Mesangial cell (primary cell): ENCODE results near the genes TBX3 and MED13L.

GRCh38 chr12:114680323-114681248 is 3.4 kb downstream of the TBX3 start:
- RAMPAGE, long total RNA = no peak

DNA sequence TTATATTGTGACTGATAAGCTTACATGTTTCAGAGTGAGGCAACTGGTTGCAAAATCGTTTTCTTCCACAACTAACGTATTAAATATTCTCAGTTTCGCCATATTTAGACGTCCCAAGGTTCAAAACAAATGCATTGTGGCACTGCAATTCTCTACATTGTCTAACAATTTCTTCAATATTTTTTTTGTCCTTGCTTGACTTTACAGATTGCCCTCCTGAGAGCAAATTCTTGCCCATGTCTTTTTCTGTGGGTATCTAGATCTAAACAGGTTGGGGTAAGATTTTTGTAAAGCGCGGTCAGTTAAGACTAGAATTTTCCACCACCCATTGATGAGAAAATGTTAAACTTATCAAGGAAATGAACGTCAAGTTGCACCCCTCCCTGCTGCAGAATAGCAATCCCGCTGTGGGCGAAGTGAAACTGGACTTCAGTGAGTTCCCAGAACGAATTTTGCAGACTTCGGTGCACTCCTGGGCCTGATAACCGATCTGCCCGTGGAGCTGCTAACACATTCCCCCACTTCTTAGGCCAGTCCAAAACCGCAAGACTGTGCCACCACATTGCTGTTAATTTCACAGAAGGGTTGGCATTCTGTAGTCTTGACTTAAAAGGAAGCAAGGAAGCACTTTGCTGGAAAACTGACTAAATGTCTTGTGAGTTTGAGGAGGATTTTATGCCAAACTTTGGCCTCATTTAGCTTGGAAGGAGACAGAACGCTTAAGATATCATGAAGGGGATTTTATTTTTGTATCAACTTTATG is 2.5 kb downstream of the TBX3 start:
- RAMPAGE, long total RNA = no peak

DNA sequence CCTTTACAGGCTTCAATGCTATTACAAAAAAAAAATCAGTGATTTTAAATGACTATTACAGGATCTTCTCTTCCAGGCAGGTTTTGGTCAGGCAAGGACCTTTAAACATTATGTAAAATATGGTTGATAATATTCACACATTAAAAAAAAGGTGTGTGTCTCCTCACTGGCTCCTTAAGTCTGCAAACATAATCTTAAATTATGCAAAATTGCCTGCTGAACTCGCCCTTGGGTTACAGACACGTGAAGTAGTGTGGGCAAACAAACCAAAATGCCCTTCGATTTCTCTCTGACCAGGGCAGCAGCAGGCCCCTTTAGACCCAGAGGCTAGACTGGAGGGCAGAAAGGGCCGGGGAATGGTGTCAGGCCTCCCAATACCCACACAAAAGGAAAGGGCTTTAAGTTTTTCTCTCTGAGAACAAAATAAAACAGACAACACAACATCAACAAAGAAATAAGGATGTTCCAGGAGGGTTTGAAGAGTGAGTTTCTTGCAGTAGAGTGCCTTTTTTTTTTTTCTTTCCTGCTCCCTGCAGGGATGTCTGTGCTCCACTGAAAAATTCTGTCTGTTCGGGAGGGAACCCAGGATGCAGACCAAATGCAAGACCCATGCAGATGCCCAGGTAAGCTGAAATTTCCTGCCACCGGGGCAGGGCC is 1.8 kb downstream of the TBX3 start:
- RAMPAGE, long total RNA = no peak

DNA sequence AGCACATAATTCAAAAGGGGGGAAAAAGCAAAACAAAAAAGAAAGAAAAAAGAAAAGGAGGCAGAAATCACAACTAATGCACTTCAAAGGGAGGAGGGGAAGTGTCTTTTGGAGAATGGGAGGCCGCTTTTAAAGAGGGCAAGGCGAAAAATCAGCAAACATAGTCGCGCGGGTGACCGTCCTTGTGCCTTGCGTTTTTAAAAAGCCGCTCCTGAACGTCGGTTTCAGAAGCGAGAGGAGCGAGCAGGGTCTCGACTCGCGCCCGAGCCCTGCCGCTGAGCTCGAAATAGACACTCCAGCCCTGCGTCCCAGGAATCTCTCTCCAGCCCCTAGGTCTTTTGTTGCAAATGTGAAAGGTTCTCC is 708 bp downstream of the TBX3 start:
- RAMPAGE, long total RNA = no peak

GRCh38 chr12:114683801-114684229 is at the start of gene TBX3:
Gene TBX3, minus strand, starts transcription at chr12:114684175.
- RAMPAGE, long total RNA = no peak

DNA sequence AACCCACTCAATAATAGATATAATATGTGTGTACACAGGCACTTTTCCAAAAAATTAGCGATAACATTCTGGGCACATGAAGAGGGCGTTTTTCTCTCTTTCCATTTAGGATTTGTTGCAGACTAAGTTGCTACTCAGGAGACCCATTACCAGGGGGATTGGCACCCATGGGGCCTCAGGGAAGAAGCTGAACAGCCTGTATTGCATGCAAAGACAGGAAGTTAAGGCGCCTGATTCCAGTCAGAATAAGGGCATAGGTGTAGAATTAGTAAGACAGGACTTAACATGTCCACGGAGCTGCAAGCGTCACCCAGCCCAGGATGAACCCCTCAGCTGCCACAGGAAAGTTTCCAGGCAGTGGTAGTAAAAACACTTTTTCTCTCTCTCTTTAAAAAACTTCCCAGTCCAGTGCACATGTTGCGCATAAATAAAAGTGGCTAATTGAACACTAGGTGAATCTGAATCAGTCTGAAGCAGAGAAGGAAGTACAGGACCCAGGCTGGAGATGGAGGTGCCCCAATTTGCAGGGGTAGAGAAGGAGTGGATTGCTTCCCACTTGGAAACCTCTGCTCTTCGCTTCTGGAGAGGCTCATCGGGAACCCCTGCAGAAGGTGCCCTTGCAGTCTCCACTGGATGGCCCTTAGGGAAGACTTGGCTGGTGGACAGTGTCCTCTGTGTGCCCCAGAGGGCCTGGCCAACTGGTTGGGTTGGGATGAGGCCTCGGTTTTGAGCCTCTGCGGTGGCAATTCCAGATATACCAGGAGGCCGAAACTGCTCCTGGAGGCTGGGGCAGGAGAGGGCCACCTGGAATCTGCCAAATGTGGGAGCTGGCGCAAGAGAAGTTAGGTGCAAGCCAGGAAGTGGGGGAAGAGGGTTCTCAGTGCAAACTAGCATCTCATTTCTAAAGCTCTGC is 10.6 kb upstream of the TBX3 start:
- RAMPAGE, long total RNA = no peak

- RAMPAGE, long total RNA = no peak
Observed at GRCh38 chr12:114812848-114813137, 128.8 kb upstream of the TBX3 start.

- RAMPAGE, long total RNA = no peak
Observed at GRCh38 chr12:115213263-115213924, 529.4 kb upstream of the TBX3 start.

GRCh38 chr12:115660412-115660985 is 617.0 kb downstream of the MED13L start:
- RAMPAGE, long total RNA = no peak

GRCh38 chr12:115870303-115870938 is 407.1 kb downstream of the MED13L start:
- RAMPAGE, long total RNA = no peak

DNA sequence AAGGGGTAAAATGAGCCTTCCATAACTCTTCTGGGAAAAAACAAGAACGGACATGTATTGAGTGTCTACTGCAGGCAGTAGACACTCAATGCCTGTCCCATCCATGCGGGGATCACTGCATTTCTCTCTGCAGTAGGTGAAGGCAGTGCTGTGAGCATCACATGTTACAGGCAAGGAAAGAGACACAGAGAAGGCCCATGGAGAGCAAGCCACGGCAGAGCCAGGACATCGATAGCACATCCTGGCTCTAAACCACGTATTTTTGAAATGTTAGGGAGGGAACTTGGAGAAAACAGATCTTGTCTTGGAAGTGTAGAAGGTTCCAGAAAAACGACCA is 328.4 kb downstream of the MED13L start:
- RAMPAGE, long total RNA = no peak

- RAMPAGE, long total RNA = no peak
Observed at GRCh38 chr12:116002657-116003344, 274.7 kb downstream of the MED13L start.

GRCh38 chr12:116060734-116061371 is 216.6 kb downstream of the MED13L start:
- RAMPAGE, long total RNA = no peak

DNA sequence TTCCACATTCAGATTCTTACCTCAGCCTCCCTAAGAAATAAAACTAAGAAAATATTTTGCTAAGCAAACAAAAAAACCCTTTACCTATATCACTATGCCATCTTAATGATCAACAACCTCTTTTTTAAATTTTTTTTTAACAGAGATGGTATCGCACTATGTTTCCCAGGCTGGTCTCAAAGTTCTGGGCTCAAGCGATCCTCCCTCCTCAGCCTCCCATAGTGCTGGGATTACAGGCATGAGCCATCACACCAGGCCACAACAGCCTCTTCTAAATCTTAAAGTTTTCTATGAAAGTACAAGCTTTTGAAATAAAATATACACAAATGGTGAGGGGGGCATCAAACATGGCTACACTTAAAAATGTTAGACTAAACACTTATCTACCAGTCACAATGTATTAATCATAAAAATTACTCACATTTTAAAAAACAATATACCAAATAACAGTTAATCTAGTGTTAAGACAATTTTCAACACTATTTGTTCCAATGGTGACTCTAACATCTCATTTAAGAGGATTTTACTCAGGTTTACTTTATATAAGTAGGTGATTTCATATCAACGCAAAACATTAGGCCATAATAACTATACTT is 48.6 kb downstream of the MED13L start:
- RAMPAGE, long total RNA = no peak

DNA sequence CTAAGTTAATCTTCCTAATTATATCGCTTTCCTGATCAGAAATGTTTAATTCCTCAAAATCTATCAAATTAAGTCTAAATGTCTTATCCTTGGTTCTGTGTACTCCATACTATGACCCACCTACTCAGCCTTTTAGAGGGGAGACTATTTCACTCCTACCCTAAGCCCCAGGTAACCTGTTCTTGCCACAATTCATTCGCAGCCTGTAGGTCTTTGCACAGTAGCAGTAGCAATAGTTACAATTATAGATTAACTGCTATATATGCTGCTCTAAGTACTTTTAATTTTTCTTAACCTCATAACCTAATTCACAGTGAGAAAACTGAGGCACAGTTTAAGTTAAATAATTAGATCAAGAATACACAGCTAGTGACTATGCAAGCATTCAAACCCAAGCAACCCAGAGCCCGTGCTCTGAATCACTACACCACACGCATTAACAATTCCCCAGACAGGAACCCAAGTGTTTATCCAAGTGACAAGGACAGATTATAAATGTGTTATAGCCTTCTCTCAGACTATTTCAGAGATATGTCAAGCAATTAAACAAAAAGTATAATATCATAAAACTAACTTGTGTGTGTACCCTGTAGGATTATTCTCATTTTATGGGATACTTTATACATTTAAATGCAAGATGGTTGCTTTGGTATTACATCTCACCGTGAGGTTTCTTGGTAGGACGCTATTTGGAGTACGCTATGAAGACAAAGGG is 43.9 kb downstream of the MED13L start:
- RAMPAGE, long total RNA = no peak

DNA sequence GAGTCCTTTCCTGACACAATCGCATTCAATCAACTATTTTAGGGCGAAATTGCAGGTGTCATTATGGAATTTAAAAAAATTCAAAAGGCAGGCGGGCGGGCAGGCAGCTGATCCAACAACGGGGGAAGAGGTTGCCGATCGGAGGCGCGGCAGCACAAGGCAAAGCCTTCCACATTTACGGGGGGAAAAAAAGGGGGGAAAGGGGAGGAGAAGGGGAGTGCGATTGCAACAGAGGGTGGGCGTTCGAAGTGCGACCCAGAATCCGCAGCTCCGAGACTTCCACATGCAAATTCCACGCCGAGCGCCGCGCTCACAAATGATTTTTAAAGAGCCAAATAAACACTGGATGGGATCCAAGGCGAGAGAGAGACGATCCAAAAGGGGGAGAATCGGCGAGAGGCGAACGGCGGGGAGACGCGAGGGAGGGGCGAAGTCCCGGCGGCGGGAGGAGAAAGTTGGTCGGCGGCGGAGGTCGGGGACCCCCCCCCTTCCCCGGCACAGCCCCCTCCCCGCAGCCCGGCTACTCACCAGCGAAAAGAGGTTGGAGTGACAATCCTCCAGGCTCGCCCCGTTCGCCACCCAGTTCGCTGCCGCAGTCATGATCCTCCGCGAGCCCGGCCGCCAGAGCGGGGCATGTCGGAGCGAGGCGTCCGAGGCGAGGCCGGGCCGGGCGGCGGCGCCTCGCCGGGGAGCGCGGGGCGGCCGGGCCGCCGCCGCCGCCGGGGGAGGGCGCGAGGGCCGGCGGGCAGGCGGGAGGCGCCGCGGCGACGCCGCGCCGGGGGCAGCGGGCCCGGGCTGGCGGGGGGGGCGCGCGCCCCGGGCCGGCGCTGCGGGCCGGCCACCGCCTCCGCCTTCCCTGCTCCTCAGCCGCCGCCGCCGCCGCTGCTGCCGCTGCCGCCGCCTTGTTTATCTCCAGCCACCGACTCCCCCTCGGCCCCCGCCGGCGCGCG is 686 bp downstream of the MED13L start:
- RAMPAGE, long total RNA = no peak

DNA sequence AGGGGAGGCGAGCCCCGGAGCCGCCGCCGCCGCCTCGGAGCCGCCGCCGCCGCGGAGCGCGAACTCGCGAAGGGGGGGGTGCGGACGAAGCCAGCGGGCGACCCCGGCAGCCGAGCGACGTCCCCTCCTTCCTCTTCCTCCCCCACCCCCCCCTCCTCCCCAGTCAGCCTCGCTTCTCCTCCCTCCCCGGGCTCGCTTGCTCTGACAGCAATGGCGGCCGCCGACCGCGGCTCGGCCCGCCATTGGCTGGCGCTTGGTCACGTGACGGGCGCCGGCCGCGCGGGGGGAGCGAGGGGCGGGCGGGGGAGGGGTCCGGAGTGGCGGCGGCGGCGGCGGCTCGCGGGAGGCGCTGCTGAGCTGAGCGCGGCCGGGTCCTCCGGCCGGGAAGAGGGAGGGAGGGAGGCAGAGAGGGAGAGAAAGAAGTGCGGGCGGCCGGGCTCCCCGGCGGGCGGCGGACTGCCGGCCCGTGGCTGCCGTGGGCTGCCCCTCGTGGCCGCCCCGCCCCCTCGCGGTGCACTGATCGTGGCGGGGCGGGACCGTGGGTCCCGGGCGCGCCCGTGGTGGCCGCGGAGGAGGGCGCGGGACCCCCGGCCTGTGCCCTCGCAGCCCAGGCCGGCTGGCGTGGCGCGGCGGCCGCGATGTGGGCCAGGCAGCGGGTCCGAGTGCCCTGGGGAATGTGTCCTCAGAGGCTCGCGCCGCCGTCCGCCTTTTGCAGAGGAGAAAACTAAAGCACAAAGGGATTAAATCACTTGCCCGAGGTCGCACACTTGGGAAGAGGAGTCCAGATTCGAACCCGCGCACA is at the start of gene MED13L:
TSS of gene MED13L (minus strand) at position 212 of the 802 bp plus-strand sequence.
- RAMPAGE, long total RNA = no peak

DNA sequence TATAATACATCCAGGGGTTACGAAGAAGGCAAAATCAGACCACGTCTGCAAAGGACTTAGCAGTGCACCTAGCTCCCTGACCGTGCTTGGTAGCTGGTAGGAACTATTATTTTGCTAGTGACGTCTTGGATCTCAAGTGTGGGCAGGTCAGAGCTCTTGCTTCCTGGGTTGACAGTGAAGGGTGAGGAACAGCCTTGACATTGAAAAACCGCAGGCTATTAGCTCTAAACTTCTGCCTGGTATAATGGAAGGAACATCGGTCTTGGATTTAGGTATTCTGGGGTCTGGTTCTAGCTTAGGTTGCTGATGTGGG is 89.4 kb upstream of the MED13L start:
- RAMPAGE, long total RNA = no peak

GRCh38 chr12:116434684-116435206 is 124.4 kb upstream of the MAP1LC3B2 start:
- RAMPAGE, long total RNA = no peak

GRCh38 chr12:116535115-116535825 is 23.9 kb upstream of the MAP1LC3B2 start:
- RAMPAGE, long total RNA = no peak